Temporal lobe (tissue), 2 donors: ENCODE measurements around the gene SENP8.

GRCh38 chr15:70083830-70084279 is 13.9 kb downstream of the TLE3 start:
- RAMPAGE, long total RNA = no peak

DNA sequence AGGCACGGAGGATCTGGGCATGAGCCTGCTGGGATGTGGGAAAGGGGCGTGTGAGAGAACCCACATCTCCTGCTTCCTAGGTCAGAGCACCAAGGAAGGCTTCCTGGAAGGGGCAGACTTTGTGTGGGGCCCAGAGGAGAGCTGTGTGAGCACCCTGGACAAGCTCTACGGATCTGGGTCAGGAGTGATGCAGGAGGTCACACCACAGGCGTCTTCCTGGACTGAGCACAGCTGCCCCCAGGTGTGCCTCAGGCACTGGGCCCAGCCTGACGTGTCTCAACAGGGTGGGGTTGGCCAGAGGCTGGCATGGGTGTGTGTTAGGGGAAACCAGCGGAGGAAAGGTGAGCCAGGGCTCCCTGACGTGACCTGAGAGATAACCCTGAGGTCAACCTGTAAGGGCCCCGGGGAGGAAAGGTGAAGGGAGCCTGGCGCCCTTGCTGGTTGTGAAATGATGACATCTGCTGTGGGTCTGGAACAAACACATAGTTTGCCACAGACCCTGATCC is 100.1 kb upstream of the TLE3 start:
- RAMPAGE, long total RNA = no peak

DNA sequence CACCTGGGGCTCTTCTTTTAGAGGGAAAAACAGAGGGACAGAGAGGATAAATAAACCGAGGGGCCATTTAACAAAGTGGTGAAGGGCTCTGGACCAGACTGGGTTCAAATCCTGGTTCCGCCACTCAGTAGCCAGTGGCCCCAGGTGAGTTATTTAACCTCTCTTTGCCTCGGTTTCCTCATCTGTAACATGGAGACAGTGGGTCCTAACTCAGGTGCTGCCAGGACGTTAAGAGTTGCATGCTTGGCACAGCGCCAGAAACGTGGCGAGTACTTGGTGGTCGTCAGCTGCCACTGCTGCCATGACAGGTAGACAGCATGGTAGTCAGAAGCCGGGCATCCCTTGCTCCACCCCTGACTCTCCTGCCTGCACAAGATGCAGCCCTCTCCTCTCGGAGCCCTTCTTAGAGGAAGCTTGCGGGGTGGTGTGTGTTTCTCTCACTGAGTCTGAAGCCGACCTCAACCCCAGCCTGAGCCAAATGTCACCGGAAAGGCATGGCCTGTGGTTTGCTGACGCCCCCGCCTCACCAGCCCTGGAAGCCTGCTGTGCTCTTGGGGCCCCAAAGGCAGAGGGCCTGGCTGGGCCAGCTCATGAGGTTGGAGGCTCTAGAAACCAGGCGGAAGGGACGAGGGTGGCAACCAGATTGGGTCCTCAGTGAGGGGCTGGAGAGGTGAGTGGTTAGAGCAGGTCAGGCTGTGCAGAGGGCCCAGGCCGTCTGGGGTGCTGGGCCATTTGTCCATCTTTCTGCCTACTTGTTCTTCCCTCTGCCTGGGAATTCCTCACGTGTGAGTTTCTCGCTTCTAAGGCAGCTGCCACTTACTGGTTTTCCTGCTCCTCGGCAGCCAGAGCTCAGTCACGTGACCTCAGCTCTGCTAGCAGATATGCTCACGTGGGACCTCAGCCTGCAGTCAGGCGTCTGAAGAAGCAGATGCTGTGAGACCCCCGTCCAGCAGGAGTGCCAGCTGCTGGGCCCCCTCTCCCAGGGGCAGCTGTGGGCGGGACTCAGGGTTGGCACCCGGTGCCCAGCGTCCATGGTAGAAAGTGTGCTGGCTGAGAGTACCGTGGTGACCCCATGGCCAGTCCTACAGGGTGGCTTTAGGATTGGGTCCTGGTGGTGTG is 160.9 kb upstream of the TLE3 start:
- RAMPAGE, long total RNA = no peak

GRCh38 chr15:70271296-70271976 is 173.7 kb upstream of the TLE3 start:
- RAMPAGE, long total RNA = no peak

GRCh38 chr15:70321315-70321847 is 223.7 kb upstream of the TLE3 start:
- RAMPAGE, long total RNA = no peak

- RAMPAGE, long total RNA = no peak
Measured at GRCh38 chr15:70495166-70495490, 268.2 kb downstream of the UACA start.

- RAMPAGE, long total RNA = no peak
Measured at GRCh38 chr15:70505419-70506196, 257.8 kb downstream of the UACA start.

GRCh38 chr15:70535610-70536061 is 227.7 kb downstream of the UACA start:
- RAMPAGE, long total RNA = no peak

- RAMPAGE, long total RNA = no peak
Measured at GRCh38 chr15:70710489-70711090, 52.8 kb downstream of the UACA start.

GRCh38 chr15:70936450-70936717 is 43.8 kb downstream of the LRRC49 start:
- RAMPAGE, long total RNA = no peak

DNA sequence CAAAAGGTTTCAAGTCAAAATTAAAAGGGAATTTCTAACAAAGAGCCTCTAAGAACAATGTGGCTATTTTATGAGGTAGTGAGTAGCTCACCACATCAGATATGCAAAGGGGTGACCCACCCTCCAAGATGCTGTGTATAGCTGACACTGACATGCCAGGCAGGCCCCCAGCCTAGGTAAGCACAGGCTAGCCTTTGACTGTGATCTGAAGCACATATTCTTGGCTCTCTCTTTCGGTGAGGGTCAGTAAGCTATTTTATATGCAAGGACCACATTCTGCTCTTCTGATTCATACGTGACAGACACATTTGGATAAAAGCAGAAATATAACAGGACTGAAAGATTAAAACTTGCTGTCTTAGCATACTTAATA is 2.8 kb upstream of the THSD4 start:
- RAMPAGE, long total RNA = no peak

DNA sequence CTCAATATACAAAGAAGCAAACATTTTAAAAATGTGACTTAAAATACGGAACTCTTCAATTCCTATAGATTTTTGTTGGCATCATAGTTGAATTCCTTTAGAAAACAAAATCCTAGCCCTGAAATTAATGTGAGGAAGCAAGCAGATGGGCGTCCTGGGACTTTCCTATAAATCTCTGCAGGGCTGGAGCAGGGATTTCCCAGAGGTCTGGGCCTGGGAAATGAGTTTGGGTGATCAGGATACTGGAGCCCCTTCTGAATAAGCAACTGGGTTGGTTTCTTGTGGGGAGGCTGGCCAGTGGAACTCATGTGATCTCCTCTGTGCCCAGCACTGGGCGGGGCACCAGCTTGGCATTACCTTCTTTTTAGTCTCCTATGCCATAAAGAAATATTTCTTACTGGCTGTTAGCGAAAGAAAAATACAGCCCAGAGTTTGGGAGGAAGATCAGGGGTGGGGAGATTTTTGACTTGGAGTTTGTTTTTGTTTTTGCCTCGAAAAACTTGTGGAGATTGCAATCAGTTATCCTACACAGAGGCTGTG is 1.7 kb downstream of the THSD4 start:
- RAMPAGE, long total RNA = no peak

DNA sequence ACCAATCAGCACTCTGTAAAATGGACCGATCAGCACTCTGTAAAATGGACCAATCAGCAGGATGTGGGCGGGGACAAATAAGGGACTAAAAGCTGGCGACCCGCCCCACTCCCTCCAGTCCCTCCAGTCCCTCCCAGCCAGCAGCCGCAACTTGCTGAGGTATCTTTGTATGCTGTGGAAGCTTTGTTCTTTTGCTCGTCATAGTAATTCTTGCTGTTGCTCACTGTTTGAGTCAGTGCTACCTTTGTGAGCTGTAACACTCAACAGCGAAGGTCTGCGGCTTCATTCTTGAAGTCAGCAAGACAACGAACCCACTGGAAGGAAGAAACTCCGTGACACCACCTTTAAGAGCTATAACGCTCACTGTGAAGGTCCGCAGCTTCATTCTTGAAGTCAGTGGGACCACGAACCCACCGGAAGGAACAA is 98.9 kb downstream of the THSD4 start:
- RAMPAGE, long total RNA = no peak

GRCh38 chr15:71328351-71328864 is 213.1 kb downstream of the THSD4 start:
- RAMPAGE, long total RNA = no peak

DNA sequence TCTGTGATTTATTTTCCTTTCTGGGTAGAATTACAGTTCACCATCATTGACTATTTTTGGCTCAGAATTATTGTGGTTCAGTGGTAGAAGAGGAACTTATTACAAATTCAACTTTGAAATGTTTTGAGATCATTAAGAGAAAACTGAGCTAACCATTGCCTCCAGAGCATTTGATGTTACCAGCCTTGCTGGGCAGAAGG is 325.1 kb upstream of the NR2E3 start:
- RAMPAGE, long total RNA = no peak

- RAMPAGE, long total RNA = no peak
Measured at GRCh38 chr15:71513807-71514257, 296.5 kb upstream of the NR2E3 start.

DNA sequence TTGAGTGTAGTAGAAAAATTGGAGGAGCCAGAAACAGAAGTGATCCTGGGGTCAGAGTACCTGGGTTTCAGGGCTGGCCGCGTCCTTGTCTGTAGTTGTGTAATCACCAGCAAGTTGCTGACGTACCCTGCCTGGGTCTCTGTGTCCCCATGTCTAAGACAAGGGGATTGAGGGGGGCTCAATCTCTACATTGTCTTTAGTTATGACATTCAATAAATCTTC is 295.1 kb upstream of the NR2E3 start:
- RAMPAGE, long total RNA = no peak

DNA sequence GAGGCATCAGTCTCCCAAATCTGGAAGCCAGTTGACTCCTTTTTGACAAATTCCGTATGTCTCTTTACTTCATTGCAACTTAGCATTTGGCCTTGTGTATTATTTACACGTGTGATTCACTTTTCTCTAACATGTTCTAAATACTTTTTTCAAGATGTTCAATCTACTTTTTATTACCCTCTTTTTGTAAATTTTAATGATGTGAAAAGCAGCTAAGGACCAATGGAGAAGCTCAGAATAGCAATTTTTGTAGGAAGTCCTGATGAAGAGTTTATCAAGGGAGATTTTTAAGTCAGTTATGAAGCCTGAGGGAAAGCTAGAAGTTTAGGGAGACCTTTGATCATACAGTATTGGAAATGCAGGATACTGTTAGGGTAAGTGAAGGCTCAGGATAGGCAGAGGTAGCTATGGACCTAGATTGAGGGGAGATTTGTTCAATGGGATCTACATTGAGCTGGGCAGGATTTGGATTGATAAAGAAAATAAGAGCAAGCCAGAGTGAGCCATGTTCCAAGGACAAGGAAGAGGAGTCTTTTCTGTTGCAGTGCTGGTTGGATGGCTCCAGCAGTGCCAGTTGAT is 187.8 kb upstream of the NR2E3 start:
- RAMPAGE, long total RNA = no peak

DNA sequence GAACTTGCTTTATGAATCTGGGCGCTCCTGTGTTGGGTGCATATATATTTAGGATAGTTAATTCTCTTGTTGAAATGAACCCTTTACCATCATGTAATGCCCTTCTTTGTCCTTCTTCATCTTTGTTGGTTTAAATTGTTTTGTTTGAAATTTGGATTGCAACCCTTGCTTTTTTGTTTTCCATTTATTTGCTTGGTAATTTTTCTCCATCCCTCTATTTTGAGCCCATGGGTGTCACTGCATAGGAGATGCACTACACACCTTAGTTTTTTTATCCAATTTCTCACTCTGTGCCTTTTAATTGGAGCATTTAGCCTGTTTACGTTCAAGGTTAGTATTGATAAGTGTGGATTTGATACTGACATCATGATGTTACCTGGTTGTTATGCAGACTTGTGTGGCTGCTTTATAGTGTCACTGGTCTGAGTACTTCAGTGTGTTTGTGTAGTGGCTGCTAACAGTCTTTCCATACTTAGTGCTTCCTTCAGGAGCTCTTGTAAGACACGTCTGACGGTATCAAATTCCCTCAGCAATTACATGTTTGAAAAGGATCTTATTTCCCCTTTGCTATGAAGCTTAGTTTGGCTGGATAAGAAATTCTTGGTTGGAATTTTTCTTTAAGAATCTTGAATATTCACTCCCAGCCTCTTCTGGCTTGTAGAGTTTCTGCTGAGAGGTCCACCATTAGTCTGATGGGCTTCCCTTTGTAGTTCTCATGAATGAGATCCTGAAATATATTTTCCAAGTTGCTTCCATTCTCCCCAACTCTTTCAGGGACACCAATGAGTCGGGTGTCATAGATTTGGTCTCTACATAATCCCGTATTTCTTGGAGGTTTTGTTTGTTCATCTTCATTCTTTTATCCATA is 33.6 kb downstream of the MYO9A start:
- RAMPAGE, long total RNA = no peak

DNA sequence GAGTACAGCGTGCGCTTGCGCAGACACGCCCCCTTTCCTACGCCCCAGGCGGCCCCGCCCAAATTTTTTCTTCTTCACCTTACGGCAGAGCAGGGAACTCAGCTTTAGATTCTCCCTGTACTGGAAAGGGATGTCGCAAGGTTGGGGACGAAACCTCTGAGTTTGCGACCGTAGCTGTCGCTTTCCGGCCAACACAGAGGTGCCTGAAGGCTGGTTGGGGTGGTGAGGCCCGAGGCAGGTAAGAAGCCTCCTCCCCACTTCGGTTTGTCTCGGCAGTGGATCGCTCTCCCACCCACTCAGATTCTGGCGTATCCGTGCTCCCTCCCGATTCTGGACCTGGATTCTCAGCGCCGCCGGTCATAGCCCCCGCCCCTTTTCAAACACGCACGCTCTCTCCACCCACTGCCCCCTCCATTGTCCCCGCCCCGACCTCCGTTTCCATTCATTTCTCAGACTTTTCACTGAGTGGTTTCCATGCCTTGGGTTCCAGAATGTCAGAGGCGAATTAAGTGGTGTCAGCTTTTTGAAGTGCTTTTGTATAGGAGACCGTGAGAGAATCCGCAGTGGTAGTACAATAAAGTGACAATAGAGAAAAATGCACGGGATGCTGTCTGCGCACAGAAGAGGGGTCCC is at the start of gene SENP8:
SENP8 (plus strand) TSS at position 177 of the 633 bp plus-strand sequence.
- RAMPAGE, long total RNA = no peak